ENCODE data around the genes AFAP1L2 and CCDC172.

GRCh38 chr10:113642280-113643082 lies 21.4 kb downstream of the NRAP start:
- RRBS, result no CpG with 5 or more reads among the region's 7 CpGs

DNA sequence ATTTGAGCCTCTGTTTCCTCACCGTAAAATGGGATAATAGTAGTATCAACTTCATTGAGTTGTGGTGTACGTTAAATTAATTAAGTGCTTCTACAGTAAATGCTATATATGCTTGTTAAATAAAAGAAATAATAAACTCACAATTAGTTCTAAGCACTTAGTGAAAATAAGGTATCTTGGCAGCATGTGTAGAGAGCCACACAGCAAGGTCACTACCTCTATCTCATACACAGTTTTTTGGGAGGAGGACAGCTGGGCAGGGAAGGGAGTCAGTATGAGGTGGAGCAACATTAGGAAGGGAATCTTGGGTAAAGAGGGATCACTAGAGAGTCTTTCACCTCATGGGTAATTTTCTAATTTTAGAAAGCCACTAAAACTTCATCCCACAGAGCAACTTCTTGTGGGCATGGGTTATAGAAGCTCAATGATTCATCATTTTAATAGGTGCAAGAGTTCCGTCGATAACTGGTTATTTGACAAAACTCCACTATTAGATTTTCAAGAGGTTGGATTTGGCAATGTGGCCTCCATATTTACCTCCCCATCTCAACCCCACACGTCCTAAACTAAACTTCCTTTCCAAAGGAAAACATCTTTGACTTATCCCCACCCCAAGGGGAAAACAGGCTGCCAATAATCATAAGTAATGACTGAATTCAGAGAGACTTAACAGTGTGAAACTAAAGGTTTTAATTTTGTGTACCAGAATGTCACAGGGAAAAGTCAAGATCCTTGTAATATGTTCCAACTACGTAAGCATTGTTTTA lies 2.5 kb downstream of the NRAP start:
- RRBS, result no CpG with 5 or more reads among the region's 6 CpGs

DNA sequence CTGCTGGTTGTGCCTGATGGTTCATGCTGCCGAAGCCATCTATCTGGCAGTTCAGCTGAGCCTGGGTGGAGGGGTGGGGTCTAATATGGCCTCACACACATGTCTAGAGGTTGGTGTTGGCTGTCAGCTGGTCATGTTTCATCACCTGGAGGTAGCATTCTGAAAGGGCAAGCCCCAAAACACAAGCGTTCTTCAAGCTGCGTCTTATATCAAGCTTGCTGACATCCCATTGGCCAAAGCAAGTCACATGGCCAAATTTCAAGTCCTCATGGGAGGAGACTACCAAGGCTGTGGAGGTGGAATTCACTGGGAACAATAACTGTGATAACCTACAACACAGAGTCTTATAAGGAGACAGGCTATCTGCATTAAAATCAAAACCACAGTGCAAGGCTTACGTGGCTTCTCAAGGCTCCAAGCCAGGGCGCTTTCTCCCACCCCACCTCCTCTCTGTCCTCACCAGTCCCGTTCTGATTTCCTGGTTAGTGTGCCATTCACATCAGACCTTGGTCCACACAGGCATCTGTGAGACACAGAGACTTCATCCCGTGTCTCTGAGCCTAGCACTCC lies 39.3 kb downstream of the ADRB1 start:
- RRBS, result no CpG with 5 or more reads among the region's 7 CpGs

- RRBS, result 12% methylated on average over 36 of the region's 84 CpGs
Observed at GRCh38 chr10:114404050-114404830, at the start of gene AFAP1L2. Gene AFAP1L2 (minus strand): TSS chr10:114404502.

DNA sequence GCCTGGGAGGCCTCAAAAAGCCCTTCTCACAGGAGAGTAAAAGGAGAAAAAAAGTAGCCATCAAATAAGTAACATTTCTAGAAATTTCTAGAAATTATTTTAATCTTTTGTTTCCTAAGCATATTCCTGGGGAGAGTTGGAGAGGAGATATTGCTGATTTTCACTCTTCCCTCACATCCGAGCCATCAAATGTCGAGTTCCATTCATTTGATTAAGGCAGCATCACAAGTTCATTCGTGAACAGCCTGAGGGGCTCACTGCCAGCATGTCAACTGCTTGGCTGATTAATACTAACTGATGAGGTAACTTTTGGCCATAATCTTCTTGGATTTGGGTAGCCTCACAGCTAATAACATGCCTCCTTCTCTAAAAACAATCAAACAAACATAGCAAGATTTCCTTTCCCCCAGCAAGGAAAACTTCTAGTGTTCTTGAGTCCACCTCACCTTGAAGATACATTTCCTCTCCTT lies 87.1 kb upstream of the AFAP1L2 start:
- RRBS, result no CpG with 5 or more reads among the region's 3 CpGs

GRCh38 chr10:114523735-114524394 lies 119.6 kb upstream of the AFAP1L2 start:
- RRBS, result no CpG with 5 or more reads among the region's 5 CpGs

DNA sequence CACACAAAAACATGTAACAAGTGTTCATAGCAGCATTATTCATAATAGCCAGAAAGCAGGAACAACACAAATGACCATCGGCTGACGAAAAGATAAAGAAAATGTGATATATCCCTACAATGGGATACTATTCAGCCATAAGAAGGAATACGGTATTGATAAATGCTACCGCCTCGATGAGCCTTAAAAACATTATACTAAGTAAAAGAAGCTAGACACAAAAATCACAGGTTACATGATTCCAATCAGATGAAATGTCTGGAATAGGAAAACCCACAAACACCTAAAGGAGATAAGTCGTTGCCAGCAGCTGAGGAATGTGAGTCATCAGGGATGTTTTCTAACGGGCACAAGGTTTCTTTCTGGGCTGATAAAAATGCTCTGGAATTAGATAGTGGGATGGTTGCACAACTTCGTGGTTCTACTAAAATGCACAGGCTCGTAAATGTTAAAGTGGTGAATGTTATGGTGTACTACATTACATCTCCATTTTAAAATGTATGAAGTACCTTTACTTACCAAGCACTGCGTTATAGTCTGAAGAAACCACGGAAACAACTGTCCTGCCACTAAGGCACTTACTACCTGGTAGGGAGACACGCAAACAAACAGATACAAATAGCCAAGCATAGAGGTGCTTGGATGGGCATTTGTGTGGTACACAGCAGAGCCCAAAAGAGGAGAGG lies 9.7 kb downstream of the ABLIM1 start:
- RRBS, result no CpG with 5 or more reads among the region's 12 CpGs

DNA sequence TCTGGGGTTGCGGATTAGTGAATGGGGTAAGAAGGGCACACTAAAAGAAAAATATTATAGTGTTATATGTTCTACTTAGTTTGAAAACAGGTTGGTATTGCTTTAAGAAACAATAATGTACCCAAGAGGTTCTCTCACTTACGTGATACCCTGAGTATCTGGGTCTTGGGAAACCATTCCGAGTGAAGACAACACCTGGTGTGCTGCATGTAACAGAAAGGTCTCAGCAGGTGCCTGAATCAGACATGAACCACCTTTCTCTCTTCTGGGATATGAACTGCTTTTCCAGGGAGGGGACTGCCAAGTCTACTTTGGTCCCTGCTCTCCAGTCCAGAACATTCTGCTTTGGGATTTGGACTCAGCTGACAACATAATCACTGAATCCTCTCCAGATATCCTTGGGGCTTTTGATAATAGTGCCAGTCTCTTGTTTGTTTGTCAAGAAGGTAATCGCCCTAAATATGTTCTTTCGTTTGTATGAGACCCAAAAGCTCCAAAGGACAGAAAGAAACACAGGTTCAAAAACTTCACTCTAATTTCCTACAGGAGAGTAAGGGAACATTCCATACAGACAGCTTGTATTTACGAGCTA lies 5.7 kb downstream of the ABLIM1 start:
- RRBS, result no CpG with 5 or more reads among the region's 6 CpGs

DNA sequence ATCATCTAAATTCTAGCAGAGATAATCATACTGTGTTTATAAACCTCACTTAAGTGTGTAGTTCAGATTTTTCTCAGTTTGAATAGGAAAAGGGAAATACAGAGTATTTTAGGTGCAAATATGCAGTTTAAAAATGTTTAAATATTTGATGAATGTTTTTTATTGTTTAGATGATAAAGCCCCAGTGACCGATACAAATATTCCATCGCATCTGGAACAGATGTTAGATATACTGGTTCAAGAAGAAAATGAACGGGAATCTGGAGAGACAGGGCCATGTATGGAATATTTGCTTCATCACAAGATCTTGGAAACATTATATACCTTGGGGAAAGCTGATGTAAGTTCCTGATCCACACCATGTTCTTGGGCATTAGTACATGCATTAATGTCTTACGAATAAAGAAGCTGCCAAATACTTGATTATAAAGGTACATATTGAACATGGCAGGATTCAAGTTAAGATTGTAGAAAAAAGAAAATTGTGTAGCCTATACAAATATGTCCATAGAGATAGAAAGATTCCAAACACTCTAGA lies 11.6 kb downstream of the FHIP2A start:
- RRBS, result no CpG with 5 or more reads among the region's 4 CpGs

DNA sequence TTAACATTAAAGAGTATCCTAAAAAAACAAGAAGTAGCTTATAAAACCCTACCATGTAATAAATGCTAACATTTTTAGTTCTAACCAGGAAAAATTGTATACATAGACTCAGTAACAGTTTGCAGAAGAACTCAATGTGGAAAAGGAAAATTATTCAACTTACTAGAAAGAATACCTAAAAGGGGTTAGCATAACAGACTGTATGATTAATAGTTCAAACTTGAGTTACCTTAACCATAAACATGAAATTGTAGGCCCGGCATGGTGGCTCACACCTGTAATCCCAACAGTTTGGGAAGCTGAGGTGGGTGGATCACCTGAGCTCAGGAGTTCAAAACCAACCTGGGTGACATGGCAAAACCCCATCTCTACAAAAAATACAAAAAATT lies 34.8 kb upstream of the TRUB1 start:
- RRBS, result no CpG with 5 or more reads among the region's 1 CpG

- RRBS, result no CpG with 5 or more reads among the region's 33 CpGs
Observed at GRCh38 chr10:115368120-115368788, 275.1 kb downstream of the ATRNL1 start.

DNA sequence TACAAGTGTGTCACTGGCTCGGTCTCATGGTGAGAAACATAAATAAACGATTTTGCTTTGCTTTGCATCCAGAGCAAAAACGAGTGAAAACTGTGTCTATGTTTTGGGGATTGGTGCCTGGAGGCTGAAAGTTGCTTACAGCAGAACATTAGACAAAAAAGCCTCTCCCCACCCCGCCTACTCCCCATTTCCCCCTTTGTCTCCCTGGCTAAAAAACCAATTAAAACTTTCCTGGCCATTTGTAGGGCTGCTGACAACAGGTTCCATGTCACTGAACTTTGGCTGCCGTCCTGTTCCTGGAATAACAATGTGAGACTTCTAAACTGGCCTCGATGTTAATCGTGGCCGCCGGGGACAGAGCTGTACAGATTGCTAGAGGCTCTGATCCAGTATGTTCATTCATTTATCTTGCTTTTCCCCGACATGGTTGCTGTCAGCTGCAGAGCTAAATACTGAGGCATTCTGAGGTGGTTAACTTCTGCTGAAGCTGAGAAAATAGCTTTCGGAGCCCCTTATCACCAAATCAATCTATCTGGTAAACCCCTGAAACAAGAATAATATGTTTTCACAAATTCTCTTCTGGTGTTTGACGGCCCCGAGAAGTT lies 271.7 kb downstream of the GFRA1 start:
- RRBS, result no CpG with 5 or more reads among the region's 13 CpGs

- RRBS, result no CpG with 5 or more reads among the region's 5 CpGs
Observed at GRCh38 chr10:116071485-116072087, 201.4 kb downstream of the GFRA1 start.

DNA sequence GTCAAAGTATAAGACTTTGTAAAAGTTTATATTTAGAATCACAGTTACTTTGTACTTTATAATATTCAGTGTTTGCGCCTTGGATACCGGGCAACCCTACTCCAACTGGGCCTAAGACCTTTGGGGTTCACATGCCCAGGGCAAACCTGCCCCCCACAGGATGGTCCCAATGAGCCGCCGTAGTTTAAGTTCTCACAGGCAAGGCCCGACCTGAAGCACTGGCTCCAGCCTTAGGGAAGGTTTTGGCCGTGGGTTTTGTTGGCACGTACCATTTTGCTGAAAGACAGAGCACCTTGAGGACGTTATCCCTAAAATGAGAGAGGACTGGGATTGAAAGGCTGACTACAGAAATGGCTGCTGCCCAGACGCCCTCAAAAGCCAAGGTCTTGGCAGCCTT lies at the start of gene CCDC172:
TSS of gene CCDC172 (plus strand) at position 218 of the 397 bp plus-strand sequence.
- RRBS, result no CpG with 5 or more reads among the region's 9 CpGs

DNA sequence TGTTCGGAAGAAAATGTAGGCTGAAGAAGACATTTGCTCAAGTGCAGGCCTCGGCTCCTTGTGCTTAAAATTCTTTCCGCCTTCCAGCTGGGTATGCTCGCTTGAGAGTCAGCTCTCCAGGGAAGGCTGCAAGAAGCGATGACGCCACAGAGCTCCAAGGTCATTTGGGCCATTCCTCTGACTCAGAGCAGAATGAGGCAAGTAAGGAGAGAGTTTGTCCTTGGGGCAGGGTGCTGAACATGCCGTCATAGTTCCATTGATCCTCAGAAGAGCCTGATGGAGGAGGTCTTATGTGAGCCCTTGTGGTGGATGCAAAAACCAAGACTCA lies 27.4 kb upstream of the HSPA12A start:
- RRBS, result no CpG with 5 or more reads among the region's 7 CpGs

DNA sequence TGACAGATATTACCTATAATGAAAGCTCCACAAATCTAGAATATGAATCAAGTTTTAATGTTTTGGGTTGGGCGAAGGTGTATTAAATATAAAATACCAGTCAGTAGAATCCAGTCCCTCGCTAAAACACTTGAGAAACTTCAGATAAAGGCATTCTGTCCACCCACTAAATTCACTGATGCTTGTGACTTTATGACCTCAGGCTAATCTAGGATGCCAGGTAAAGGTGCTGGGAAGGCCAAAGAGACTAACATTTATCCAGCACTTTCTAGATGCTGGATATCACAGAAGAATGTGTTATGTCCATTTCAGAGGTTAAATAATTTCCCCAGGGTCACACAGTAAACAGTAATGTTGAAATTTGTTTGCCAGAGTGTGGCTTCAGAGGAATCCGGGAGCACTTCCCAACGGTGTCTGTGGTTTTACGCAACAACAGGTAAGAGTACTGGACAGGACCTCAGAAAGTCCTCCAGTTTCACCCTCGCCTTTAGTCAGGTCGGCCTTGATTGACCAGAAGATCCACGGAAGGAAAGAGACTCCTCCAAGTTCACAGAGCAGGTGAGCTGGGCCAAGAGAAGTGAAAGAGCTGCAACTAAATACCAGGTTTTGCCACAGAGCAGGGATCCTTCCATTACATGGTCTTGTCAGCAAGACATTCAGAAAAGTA lies 1.7 kb downstream of the SHTN1 start:
- RRBS, result no CpG with 5 or more reads among the region's 8 CpGs

DNA sequence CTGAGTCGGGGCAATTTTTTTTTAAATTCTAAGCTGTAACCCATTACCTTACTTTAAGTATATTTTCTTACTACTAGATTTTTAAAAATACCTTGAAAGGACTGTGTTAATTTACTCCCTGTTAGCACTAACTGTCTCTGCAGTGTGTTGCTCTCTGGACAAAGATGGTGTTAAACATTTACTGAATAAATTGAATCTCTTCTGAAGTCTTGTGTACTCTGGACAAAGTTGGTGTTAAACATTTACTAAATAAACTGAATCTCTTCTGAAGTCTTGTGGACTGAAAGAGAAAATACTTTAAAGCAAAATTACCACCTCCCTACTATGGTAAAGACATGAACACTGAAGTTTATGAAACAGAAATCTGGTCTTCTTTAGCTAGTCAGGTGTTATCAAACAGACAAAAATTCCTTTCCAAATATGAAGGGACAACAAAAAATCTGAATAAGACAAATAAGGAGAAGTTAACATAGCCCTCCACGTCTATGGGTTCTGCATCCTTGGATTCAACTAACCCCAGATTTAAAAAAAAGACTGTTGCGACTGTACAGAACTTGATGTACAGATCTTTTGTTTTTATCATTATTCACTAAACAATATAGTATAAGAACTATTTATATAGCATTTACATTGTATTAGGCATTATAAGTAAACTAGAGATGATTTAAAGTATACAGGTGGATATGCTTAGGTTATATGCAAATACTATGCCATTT lies 13.8 kb downstream of the PDZD8 start:
- RRBS, result no CpG with 5 or more reads among the region's 3 CpGs

- RRBS, result no CpG with 5 or more reads among the region's 5 CpGs
Observed at GRCh38 chr10:117372416-117373001, 2.7 kb downstream of the PDZD8 start.

- RRBS, result 32% methylated on average over 5 of the region's 28 CpGs
Observed at GRCh38 chr10:117540898-117541651, 1.5 kb upstream of the EMX2 start.